K562 (cell line): ENCODE measurements around a stretch of chr20.

- RAMPAGE, long total RNA, result no peak
- RRBS, result no CpG with 5 or more reads among the region's 14 CpGs
PRO-cap:
- standard, result no peak
- CoPRO, capped RNA only, 2 experiments, result no peak in any of the 2 experiments
- CoPRO, capped and uncapped RNA, 2 experiments, result no peak in any of the 2 experiments
- CoPRO, uncapped RNA only, 2 experiments, result no peak in any of the 2 experiments
CAGE:
- cytosol, long polyA plus RNA, result no peak
- long polyA plus RNA, result no peak
- nucleolus, long total RNA, result no peak
- nucleus, long polyA plus RNA, result no peak
These were observed 32.0 kb upstream of the JAG1 start for GRCh38 chr20:10705720-10706312.

DNA sequence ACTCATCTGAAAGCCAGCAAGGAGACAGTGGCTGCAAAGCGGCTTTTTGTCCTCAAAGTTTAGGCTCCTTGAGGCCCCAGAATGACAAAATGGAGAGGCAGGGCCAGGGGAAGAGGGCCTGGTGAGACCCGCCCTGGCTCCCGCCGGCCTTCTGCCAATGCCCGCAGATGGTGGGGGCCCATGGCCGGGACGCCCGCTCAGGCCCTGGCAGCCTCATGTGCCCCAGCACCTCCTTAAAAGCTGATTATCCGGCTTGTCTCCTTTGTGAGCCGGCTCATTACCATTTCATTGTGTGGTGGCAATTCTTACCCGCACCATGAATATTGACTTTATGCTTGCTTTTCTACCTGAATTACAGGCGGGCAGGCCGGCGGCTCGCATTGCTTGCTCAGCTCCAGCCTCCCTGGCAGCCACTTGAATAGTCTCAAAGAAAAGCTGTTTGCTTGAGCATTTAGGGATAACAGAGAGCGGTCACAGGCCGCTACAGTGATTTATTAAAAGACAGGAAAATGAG, 119.9 kb upstream of the JAG1 start:
- RAMPAGE, long total RNA, result no peak
- RRBS, result 6% methylated on average over 6 of the region's 17 CpGs
PRO-cap:
- standard, result no peak
- CoPRO, capped RNA only, 2 experiments, result no peak in any of the 2 experiments
- CoPRO, capped and uncapped RNA, 2 experiments, result no peak in any of the 2 experiments
- CoPRO, uncapped RNA only, 2 experiments, result no peak in any of the 2 experiments
CAGE:
- cytosol, long polyA plus RNA, result no peak
- long polyA plus RNA, result no peak
- nucleolus, long total RNA, result no peak
- nucleus, long polyA plus RNA, result no peak

GRCh38 chr20:10963749-10964085, 289.9 kb upstream of the JAG1 start:
- RAMPAGE, long total RNA, result no peak
- RRBS, result no CpG with 5 or more reads among the region's 1 CpG
PRO-cap:
- standard, result no peak
- CoPRO, capped RNA only, 2 experiments, result no peak in any of the 2 experiments
- CoPRO, capped and uncapped RNA, 2 experiments, result no peak in any of the 2 experiments
- CoPRO, uncapped RNA only, 2 experiments, result no peak in any of the 2 experiments
CAGE:
- cytosol, long polyA plus RNA, result no peak
- long polyA plus RNA, result no peak
- nucleolus, long total RNA, result no peak
- nucleus, long polyA plus RNA, result no peak

- RAMPAGE, long total RNA, result no peak
- RRBS, result no CpG with 5 or more reads among the region's 2 CpGs
PRO-cap:
- standard, result no peak
- CoPRO, capped RNA only, 2 experiments, result no peak in any of the 2 experiments
- CoPRO, capped and uncapped RNA, 2 experiments, result no peak in any of the 2 experiments
- CoPRO, uncapped RNA only, 2 experiments, result no peak in any of the 2 experiments
CAGE:
- cytosol, long polyA plus RNA, result no peak
- long polyA plus RNA, result no peak
- nucleolus, long total RNA, result no peak
- nucleus, long polyA plus RNA, result no peak
These were observed 423.7 kb upstream of the JAG1 start for GRCh38 chr20:11097537-11097902.

DNA sequence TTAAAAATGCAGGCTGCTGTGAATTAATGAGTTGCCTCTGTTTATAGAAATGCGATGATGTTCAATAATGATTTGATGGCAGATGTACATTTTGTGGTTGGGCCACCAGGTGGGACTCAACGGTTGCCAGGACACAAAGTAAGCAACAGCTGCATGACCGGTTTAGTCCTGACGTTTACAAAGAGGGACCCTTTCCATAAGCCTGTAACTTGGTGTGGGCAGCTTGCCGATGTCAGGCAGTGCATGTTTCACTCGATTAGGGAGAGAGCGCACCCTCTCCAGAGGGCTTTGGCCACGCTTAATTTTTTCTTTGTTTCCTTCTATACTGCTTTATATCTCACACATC, 1.3 kb downstream of the BTBD3 start:
- RAMPAGE, long total RNA, result no peak
- RRBS, result no CpG with 5 or more reads among the region's 8 CpGs
PRO-cap:
- standard, result no peak
- CoPRO, capped RNA only, 2 experiments, result no peak in any of the 2 experiments
- CoPRO, capped and uncapped RNA, 2 experiments, result no peak in any of the 2 experiments
- CoPRO, uncapped RNA only, 2 experiments, result no peak in any of the 2 experiments
CAGE:
- cytosol, long polyA plus RNA, result no peak
- long polyA plus RNA, result no peak
- nucleolus, long total RNA, result no peak
- nucleus, long polyA plus RNA, result no peak

- RAMPAGE, long total RNA, result no peak
- RRBS, result no CpG with 5 or more reads among the region's 12 CpGs
PRO-cap:
- standard, result no peak
- CoPRO, capped RNA only, 2 experiments, result no peak in any of the 2 experiments
- CoPRO, capped and uncapped RNA, 2 experiments, result no peak in any of the 2 experiments
- CoPRO, uncapped RNA only, 2 experiments, result no peak in any of the 2 experiments
CAGE:
- cytosol, long polyA plus RNA, result no peak
- long polyA plus RNA, result no peak
- nucleolus, long total RNA, result no peak
- nucleus, long polyA plus RNA, result no peak
These were observed 254.9 kb upstream of the SPTLC3 start for GRCh38 chr20:12753716-12754455.

DNA sequence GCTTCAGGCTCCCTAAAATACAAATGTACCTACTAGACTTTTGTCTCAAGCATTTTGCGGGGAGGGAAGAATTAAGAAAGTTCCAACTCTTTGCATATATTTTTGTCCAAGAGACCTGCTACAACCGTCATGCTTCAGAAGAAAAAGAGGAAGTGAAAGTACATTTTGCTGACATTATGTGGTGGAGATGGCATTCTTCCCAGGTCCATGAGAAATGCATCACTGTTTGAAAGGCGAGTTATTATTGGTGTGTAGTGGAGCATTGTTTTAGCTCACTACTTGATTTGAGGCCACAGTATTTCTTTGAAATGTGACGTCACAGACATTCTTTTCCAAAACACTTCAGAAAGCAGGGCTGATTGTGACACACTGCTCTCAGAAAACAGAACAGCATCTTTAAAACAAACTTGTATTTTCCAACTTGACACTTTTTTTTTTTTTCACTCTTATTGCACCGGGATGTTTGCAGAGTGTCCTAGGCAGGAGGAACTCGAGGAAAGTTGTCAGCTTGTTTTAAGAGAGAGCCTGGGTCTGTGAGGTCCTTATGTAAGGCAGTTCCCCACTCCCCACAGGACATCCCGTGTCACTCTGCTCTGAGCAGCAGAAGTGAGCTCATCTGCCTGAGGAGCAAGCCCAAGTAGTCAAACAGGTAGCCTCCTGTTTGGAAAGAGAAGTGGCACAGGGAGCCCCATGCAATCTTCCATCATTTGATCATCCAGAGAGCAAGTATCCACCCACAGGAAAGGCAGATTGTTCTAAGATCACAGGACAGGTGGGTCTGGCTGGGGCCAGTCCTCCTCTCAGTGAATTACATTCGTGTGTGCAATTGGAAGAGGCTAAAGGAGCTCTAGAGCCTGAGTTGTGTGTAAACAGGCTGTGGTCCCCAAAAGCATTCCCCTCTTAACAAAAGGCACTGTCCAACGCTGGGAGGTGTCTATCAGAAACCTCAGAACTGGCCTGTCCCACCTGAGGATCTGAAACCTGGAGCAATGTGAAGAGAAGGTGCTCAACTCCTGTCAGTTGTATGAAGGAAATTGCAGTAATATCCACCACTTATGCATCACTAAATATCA, 1.2 kb downstream of the SPTLC3 start:
- RAMPAGE, long total RNA, result no peak
- RRBS, result no CpG with 5 or more reads among the region's 9 CpGs
PRO-cap:
- standard, result no peak
- CoPRO, capped RNA only, 2 experiments, result no peak in any of the 2 experiments
- CoPRO, capped and uncapped RNA, 2 experiments, result no peak in any of the 2 experiments
- CoPRO, uncapped RNA only, 2 experiments, result no peak in any of the 2 experiments
CAGE:
- cytosol, long polyA plus RNA, result no peak
- long polyA plus RNA, result no peak
- nucleolus, long total RNA, result no peak
- nucleus, long polyA plus RNA, result no peak

DNA sequence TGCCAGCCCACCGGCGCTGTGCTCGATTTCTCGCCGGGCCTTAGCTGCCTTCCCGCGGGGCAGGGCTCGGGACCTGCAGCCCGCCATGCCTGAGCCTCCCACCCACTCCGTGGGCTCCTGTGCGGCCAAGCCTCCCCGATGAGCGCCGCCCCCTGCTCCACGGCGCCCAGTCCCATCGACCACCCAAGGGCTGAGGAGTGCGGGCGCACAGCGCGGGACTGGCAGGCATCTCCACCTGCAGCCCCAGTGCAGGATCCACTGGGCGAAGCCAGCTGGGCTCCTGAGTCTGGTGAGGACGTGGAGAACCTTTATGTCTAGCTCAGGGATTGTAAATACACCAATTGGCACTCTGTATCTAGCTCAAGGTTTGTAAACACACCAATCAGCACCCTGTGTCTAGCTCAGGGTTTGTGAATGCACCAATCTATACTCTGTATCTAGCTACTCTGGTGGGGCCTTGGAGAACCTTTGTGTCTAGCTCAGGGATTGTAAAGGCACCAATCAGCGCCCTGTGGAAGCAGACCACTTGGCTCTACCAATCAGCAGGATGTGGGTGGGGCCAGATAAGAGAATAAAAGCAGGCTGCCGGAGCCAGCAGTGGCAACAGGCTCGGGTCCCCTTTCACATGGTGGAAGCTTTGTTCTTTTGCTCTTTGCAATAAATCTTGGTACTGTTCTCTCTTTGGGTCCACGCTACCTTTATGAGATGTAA, 110.6 kb downstream of the FLRT3 start:
- RAMPAGE, long total RNA, result no peak
- RRBS, result no CpG with 5 or more reads among the region's 27 CpGs
PRO-cap:
- standard, result no peak
- CoPRO, capped RNA only, 2 experiments, result no peak in any of the 2 experiments
- CoPRO, capped and uncapped RNA, 2 experiments, result no peak in any of the 2 experiments
- CoPRO, uncapped RNA only, 2 experiments, result no peak in any of the 2 experiments
CAGE:
- cytosol, long polyA plus RNA, result no peak
- long polyA plus RNA, result no peak
- nucleolus, long total RNA, result no peak
- nucleus, long polyA plus RNA, result no peak

DNA sequence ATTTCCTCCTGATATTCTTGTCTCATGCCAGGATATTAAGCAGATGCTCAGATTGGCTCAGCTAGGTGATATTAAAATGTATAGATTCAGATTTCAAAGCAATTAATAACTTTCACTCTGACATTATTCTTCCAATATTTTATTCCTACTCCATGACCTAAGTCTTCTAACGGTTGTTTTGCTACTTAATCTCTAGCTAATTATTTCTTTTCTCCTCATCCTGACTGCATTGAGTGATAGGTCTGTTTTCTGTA, 50.7 kb downstream of the FLRT3 start:
- RAMPAGE, long total RNA, result no peak
- RRBS, result no CpG with 5 or more reads among the region's 1 CpG
PRO-cap:
- standard, result no peak
- CoPRO, capped RNA only, 2 experiments, result no peak in any of the 2 experiments
- CoPRO, capped and uncapped RNA, 2 experiments, result no peak in any of the 2 experiments
- CoPRO, uncapped RNA only, 2 experiments, result no peak in any of the 2 experiments
CAGE:
- cytosol, long polyA plus RNA, result no peak
- long polyA plus RNA, result no peak
- nucleolus, long total RNA, result no peak
- nucleus, long polyA plus RNA, result no peak

DNA sequence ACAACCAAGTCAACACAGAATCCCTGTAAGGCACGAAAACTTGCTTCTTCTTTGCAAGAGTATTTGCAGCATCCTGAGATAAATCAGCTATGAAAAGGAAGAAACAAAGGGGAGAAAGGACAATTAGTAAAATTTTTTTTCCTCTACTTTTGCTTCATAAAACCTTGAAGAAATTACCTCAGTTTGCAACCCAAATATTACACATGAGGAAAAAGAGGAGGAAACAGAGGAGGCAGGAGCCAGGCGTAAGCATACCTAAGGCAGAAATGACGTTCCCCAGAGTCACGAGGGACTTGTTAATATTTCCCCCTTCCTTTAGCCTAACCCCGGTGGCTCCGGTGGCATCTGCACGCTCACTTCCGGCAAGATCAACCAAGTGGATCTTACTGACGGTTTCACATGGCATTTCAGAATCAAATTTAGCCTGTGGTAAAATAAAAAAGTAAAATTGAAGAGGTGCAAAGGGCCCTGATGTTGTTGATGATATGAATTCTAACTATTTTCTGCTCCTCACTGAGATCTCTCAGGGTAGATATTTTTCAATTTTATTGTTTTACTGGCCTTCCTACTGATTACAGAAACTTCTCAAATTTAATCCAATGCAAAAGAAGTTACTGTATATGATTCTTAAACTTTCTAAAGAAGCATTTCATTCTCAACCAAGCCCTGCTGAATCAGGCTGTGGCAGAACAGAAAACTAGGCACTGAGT, 67.3 kb downstream of the KIF16B start:
- RAMPAGE, long total RNA, result no peak
- RRBS, result no CpG with 5 or more reads among the region's 9 CpGs
PRO-cap:
- standard, result no peak
- CoPRO, capped RNA only, 2 experiments, result no peak in any of the 2 experiments
- CoPRO, capped and uncapped RNA, 2 experiments, result no peak in any of the 2 experiments
- CoPRO, uncapped RNA only, 2 experiments, result no peak in any of the 2 experiments
CAGE:
- cytosol, long polyA plus RNA, result no peak
- long polyA plus RNA, result no peak
- nucleolus, long total RNA, result no peak
- nucleus, long polyA plus RNA, result no peak

DNA sequence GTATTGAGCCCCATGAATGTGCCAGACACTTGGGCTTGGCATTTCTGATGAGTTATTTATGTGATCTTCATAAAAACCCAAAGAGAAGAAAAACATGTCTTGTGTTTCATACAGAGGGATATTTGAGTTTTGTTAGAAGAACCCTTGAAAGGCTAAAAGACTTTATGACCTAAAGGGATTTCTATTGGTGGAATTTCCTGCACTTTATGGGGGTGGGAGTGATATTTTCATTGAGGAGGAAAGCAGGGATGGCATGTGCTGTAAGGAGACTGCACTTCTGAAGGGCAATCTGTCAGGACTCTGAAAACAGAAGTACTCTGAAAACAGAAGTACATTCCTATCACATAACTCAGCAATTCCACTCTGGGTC, 150.1 kb downstream of the OTOR start:
- RAMPAGE, long total RNA, result no peak
PRO-cap:
- standard, result no peak
- CoPRO, capped RNA only, 2 experiments, result no peak in any of the 2 experiments
- CoPRO, capped and uncapped RNA, 2 experiments, result no peak in any of the 2 experiments
- CoPRO, uncapped RNA only, 2 experiments, result no peak in any of the 2 experiments
CAGE:
- cytosol, long polyA plus RNA, result no peak
- long polyA plus RNA, result no peak
- nucleolus, long total RNA, result no peak
- nucleus, long polyA plus RNA, result no peak

DNA sequence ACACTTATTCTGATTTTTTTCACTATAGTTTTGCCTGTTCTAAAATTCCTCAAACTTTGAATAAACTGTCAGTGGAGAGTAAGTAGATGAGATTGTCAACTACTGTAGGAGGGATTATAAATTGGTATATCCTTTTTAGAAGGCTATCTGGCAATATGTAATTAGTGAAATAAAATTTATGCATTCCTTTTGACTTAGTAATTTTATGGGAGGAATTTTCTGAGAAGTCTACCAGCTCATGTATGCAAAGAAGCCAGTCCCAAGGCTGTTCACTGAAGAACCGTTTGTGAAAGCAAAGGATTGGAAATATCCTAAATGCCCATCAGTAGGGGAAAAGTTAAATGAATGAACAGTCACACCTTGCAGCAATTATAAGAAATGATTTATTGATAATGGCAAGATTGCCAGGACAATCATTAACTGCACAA, 4.7 kb upstream of the DSTN start:
- RAMPAGE, long total RNA, result no peak
- RRBS, result no CpG with 5 or more reads among the region's 1 CpG
PRO-cap:
- standard, result no peak
- CoPRO, capped RNA only, 2 experiments, result no peak in any of the 2 experiments
- CoPRO, capped and uncapped RNA, 2 experiments, result no peak in any of the 2 experiments
- CoPRO, uncapped RNA only, 2 experiments, result no peak in any of the 2 experiments
CAGE:
- cytosol, long polyA plus RNA, result no peak
- long polyA plus RNA, result no peak
- nucleolus, long total RNA, result no peak
- nucleus, long polyA plus RNA, result no peak

DNA sequence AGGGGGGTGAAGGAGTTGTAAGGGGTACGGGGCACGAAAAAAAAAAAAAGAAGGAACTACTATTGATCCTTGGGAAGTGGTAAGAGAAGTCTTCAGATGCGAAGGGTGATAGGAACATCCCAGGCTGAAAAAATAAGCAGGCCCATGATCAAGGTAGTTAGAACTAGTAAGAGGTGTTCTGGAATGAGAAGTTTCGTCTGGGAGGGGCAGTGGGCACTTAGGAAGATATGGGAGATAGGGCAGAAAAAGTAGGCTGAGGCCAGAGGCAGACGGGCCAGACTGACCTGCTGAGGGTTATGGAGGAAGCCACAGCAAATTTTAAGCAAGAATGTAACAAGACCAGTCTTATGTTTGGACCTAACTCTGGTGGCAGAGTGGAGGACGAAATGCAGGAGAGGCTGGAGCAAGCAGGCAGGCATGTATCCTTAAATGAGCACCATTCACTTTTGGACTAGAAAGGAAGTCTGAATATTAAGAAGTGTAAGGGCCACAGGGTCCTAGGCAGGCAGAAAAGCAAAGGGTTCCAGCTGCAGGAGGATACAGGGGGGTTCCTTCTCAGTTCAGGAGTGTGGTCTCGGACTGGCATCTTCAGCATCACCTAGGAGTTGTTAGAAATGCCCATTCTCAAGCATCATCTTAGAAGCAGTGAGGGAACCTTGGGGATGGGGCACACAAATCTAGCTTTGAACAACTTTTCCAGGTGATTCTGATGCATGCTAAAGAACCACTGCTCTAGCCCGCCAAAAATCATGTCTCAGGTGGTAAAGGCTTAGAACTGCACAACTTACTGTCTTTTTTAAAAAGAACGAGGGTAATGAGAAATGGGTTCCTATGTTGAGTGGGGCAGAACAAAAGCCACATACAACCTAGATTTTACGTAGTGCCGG, 1.7 kb upstream of the DSTN start:
- RAMPAGE, long total RNA, result no peak
- RRBS, result no CpG with 5 or more reads among the region's 11 CpGs
PRO-cap:
- standard, result no peak
- CoPRO, capped RNA only, 2 experiments, result no peak in any of the 2 experiments
- CoPRO, capped and uncapped RNA, 2 experiments, result no peak in any of the 2 experiments
- CoPRO, uncapped RNA only, 2 experiments, result no peak in any of the 2 experiments
CAGE:
- cytosol, long polyA plus RNA, result no peak
- long polyA plus RNA, result no peak
- nucleolus, long total RNA, result no peak
- nucleus, long polyA plus RNA, result no peak

DNA sequence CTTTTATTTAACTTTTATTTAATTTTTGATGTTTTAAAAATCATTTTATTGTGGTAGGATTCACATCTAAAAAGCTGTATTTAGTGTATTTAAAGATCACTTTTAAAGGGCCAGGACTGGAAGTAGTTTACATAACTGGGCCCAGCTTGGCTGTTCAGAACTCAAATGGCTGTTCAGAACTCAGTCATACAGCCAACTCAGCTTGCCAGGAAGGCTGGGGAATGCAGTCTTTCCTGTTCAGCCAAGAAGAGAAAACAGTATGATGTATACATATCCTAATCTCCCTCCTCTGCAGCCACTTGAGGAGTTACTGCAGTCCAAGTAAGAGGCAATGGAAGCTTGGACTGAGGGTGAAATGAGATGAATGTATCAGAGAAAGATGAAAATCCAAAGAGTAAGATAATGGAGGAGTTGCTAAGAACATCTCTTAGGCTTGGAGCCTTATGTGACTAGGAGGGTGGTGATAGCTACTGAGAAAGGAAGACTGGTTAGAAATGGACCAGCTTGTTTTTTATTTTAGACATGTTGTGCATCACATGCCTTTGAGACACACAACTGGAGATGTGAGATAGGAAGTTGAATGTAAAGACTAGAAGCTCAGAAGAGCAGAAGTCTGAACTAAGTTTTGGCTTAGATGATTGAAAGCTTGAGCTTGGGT, 24.7 kb downstream of the DSTN start:
- RAMPAGE, long total RNA, result no peak
PRO-cap:
- standard, result no peak
- CoPRO, capped RNA only, 2 experiments, result no peak in any of the 2 experiments
- CoPRO, capped and uncapped RNA, 2 experiments, result no peak in any of the 2 experiments
- CoPRO, uncapped RNA only, 2 experiments, result no peak in any of the 2 experiments
CAGE:
- cytosol, long polyA plus RNA, result no peak
- long polyA plus RNA, result no peak
- nucleolus, long total RNA, result no peak
- nucleus, long polyA plus RNA, result no peak

GRCh38 chr20:17637411-17637940, 44.6 kb downstream of the RRBP1 start:
- RAMPAGE, long total RNA, result no peak
- RRBS, result no CpG with 5 or more reads among the region's 8 CpGs
PRO-cap:
- standard, result no peak
- CoPRO, capped RNA only, 2 experiments, result no peak in any of the 2 experiments
- CoPRO, capped and uncapped RNA, 2 experiments, result no peak in any of the 2 experiments
- CoPRO, uncapped RNA only, 2 experiments, result no peak in any of the 2 experiments
CAGE:
- cytosol, long polyA plus RNA, result no peak
- long polyA plus RNA, result no peak
- nucleolus, long total RNA, result no peak
- nucleus, long polyA plus RNA, result no peak

GRCh38 chr20:17679764-17680876, 1.9 kb downstream of the RRBP1 start:
- RAMPAGE, long total RNA, result no peak
- RRBS, result 43% methylated on average over 6 of the region's 27 CpGs
PRO-cap:
- standard, result no peak
- CoPRO, capped RNA only, 2 experiments, result peak in 1 of 2 experiments; most common plus-strand start chr20:17680699 (in 1); most common minus-strand start chr20:17680455 (in 1)
- CoPRO, capped and uncapped RNA, 2 experiments, result no peak in any of the 2 experiments
- CoPRO, uncapped RNA only, 2 experiments, result no peak in any of the 2 experiments
CAGE:
- cytosol, long polyA plus RNA, result no peak
- long polyA plus RNA, result no peak
- nucleolus, long total RNA, result no peak
- nucleus, long polyA plus RNA, result no peak

GRCh38 chr20:17875247-17875733, 93.3 kb downstream of the SNX5 start:
- RAMPAGE, long total RNA, result no peak
- RRBS, result no CpG with 5 or more reads among the region's 11 CpGs
PRO-cap:
- standard, result no peak
- CoPRO, capped RNA only, 2 experiments, result no peak in any of the 2 experiments
- CoPRO, capped and uncapped RNA, 2 experiments, result no peak in any of the 2 experiments
- CoPRO, uncapped RNA only, 2 experiments, result no peak in any of the 2 experiments
CAGE:
- cytosol, long polyA plus RNA, result no peak
- long polyA plus RNA, result no peak
- nucleolus, long total RNA, result no peak
- nucleus, long polyA plus RNA, result no peak

DNA sequence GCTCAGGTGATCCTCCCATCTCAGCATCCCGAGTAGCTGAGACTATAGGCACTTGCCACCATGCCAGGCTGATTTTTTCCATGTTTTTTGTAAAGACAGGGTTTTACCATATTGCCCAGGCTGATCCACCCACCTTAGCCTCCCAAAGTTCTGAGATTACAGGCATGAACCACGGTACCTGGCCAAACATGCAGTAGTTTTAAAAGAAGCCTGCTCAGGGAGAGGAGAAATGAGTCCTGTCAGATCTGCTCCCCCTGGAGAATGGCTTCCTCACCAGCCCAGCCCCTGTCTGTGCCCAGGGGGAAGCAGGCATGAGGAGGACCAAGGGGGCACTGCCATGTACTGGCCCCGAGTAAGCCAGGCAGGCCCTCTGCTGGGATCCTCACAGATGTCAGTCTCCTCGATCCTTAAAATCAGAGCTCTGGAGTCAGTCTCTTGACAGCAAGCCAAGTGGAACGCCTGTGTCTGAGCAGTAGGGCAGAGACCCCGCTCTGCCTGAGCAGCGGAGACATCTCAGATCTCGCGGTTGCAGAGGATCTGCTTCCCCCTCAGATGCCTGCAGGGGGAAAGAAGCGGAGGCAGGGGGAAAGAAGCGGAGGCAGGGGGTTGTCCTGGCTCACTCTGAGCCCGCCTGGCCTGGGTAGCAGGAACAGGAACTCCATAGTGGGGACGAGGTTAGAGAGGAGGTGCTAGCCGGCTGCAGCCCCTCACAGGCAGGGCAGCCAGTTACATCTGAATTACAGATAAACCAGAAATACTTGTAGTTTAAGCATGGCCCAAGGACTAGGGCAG, 92.7 kb downstream of the SNX5 start:
- RAMPAGE, long total RNA, result no peak
- RRBS, result no CpG with 5 or more reads among the region's 14 CpGs
PRO-cap:
- standard, result no peak
- CoPRO, capped RNA only, 2 experiments, result no peak in any of the 2 experiments
- CoPRO, capped and uncapped RNA, 2 experiments, result no peak in any of the 2 experiments
- CoPRO, uncapped RNA only, 2 experiments, result no peak in any of the 2 experiments
CAGE:
- cytosol, long polyA plus RNA, result no peak
- long polyA plus RNA, result no peak
- nucleolus, long total RNA, result no peak
- nucleus, long polyA plus RNA, result no peak